Skeletal muscle satellite cell (primary cell): ENCODE measurements around the gene GPR119.

DNA sequence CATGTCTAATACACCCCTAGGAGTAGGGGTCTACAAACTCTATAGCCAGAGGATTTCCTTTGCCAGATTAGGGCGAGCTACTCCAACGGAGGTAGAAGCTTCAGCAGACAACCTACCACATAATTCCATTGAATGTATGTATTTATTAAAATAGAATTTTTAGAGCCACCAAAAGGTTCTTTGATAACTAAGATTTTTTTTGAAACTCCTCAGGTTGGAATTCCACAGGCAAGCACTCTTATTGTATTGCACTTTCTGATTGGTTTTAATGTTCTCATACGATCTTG lies 279.7 kb downstream of the SH2D1A start:
- CAGE, long polyA plus RNA: no peak

GRCh38 chrX:129193416-129193812 lies 329.9 kb downstream of the SMARCA1 start:
- CAGE, long polyA plus RNA: no peak

DNA sequence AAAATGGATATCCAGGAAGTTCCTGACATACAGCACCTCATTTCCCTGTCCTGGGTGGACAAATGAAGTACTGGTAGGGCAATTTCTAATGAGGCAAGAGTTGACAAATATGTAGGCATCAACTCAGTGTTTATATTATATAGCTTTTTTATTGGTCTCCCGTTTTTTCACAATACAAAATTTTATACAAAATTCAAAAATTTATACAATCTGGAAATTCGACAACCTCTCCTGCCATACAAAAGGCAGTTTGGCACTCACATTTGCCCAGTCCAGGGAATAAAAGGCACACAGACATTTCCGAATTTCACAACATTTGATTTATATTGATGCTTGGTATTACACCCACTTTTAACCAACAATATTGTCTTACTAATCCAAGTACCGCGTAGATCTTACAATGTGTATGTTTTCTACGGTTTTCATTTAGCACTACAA lies 1.9 kb downstream of the SMARCA1 start:
- CAGE, long polyA plus RNA: no peak

DNA sequence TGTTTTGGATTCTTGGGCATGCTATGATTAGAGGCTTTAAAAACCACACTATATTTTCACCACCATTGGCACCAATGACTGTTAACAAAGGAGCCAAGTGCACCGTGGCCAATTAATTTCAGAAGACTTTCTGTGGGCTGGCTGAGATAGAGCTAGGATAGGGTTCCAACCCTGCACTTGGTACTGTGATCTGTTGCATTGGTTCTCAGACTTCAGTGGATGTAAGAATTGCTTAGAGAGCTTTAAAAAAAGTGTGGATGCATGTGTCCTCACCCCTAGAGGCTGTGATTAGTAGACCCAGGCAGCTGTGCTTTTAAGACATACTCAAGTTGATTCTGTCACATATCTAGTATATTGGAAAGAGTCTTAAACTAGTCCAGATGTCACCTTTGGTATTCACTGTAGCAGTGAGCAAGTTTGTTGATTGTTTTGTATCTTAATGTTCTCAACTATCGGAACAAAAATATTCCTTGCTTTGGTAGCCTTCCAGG lies 32.5 kb downstream of the OCRL start:
- CAGE, long polyA plus RNA: no peak

DNA sequence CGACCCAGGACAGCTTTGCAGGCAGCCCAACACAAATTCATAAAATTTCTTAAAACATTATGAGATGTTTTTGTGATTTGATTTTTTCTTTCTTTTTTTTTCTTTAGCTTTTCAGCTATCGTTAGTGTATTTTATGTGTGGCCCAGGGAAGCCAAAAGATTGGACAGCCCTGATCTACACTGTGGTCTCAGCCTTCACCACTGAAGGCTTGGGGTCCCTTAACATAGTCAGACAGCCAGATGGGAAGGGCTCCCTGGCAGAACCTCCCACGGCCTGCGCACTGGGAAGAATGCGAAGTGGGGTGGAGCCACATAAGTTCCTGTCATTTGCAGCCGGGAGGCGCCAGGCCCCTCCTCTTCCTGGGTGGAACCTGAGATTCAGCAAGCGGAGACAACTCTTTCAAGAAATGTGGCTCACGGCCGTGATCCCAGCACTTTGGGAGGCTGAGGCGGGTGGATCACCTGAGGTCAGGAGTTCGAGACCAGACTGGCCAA lies 50.9 kb downstream of the APLN start:
- CAGE, long polyA plus RNA: no peak

- CAGE, long polyA plus RNA: no peak
Measured at GRCh38 chrX:129677792-129678983, 23.4 kb upstream of the APLN start.

GRCh38 chrX:129777784-129778065 lies 2.0 kb upstream of the SASH3 start:
- CAGE, long polyA plus RNA: no peak

- CAGE, long polyA plus RNA: no peak
Measured at GRCh38 chrX:129932038-129932618, 26.2 kb downstream of the UTP14A start.

DNA sequence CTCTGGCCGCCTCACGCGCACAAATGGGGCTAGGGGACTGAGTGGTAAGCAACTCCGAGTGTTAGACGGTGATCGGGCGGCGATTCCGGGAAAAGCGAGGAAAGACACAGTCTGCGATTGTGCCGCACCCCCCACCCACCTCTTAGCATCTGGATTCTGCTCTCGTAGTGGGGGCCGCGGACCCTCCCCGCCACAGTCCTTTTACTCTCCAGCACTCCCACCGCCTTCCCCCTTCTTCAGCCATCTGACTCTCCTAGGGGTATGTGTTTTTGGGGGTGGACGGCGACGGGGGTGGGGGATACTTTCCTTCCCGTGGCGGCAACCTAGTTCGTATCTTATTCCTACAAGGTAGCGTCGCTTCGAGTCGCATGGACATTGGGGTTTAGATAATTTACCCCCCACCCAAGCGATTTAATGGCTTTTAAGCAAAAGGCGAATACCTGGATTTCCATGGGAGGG lies 1.3 kb upstream of the BCORL1 start:
- CAGE, long polyA plus RNA: no peak

GRCh38 chrX:130066863-130067236 lies 43.4 kb downstream of the ELF4 start:
- CAGE, long polyA plus RNA: no peak

GRCh38 chrX:130114294-130114667 lies 4.0 kb upstream of the ELF4 start:
- CAGE, long polyA plus RNA: no peak

GRCh38 chrX:130385498-130385927 lies at the start of gene GPR119:
GPR119 (minus strand) TSS chrX:130385674.
- CAGE, long polyA plus RNA: no peak

GRCh38 chrX:130669629-130669935 lies 233.4 kb downstream of the ENOX2 start:
- CAGE, long polyA plus RNA: no peak

GRCh38 chrX:130749698-130750634 lies 153.0 kb downstream of the ENOX2 start:
- CAGE, long polyA plus RNA: no peak

DNA sequence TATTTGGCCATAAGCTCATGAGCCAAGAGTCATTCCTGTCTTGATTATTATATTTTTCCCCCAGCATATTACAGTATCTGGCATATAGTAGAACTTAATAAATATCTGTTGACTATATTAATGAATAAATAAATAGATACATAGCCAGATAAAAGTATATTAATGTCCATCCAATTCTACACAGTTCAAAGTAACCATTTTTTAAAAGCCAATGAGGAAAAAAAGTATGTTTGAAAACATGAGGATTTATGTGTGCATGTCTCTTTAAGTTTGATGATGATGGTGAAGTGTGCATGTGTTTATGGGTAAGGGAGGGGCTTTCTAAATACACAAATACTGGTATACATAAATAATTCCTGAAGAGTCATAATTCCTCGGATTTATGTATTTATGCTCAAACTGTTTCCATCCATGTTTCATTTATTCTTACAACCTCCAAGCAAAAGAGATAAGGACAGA lies 75.4 kb downstream of the ENOX2 start:
- CAGE, long polyA plus RNA: no peak

GRCh38 chrX:130831037-130831520 lies 71.9 kb downstream of the ENOX2 start:
- CAGE, long polyA plus RNA: no peak

DNA sequence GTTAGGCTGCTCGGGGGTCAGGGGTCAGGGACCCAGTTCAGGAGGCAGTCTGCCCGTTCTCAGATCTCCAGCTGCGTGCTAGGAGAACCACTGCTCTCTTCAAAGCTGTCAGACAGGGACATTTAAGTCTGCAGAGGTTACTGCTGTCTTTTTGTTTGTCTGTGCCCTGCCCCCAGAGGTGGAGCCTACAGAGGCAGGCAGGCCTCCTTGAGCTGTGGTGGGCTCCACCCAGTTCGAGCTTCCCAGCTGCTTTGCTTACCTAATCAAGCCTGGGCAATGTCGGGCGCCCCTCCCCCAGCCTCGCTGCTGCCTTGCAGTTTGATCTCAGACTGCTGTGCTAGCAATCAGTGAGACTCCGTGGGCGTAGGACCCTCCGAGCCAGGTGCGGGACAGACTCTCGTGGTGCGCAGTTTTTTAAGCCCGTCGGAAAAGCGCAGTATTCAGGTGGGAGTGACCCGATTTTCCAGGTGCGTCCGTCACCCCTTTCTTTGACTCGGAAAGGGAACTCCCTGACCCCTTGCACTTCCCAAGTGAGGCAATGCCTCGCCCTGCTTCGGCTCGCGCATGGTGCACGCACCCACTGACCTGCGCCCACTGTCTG lies 99.5 kb downstream of the ARHGAP36 start:
- CAGE, long polyA plus RNA: no peak

DNA sequence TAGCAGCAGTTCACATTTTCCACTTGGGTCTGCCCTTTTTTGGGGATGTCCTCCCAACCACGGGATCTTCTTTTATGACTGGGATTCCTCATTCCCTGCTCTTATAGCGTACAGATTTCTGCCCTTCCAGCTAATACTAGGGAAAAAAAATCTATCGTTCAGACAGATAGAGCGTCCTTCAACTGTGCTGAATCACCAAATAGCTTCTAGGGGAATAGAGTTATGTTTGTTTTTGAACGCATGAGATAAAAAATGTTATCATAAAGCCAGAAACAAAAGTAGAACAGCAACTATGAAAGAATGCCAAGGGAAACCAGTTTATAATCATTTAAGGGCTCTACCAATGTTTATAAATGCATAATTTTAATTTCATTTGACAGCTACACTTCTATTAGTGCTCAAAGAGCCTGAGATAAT lies 12.9 kb downstream of the RAP2C start:
- CAGE, long polyA plus RNA: no peak

GRCh38 chrX:133922994-133923385 lies 62.4 kb downstream of the GPC3 start:
- CAGE, long polyA plus RNA: no peak

- CAGE, long polyA plus RNA: no peak
Measured at GRCh38 chrX:134174891-134175279, 62.1 kb upstream of the CCDC160 start.